Fibroblast of the aortic adventitia (primary cell): ENCODE measurements around a stretch of chr10.

DNA sequence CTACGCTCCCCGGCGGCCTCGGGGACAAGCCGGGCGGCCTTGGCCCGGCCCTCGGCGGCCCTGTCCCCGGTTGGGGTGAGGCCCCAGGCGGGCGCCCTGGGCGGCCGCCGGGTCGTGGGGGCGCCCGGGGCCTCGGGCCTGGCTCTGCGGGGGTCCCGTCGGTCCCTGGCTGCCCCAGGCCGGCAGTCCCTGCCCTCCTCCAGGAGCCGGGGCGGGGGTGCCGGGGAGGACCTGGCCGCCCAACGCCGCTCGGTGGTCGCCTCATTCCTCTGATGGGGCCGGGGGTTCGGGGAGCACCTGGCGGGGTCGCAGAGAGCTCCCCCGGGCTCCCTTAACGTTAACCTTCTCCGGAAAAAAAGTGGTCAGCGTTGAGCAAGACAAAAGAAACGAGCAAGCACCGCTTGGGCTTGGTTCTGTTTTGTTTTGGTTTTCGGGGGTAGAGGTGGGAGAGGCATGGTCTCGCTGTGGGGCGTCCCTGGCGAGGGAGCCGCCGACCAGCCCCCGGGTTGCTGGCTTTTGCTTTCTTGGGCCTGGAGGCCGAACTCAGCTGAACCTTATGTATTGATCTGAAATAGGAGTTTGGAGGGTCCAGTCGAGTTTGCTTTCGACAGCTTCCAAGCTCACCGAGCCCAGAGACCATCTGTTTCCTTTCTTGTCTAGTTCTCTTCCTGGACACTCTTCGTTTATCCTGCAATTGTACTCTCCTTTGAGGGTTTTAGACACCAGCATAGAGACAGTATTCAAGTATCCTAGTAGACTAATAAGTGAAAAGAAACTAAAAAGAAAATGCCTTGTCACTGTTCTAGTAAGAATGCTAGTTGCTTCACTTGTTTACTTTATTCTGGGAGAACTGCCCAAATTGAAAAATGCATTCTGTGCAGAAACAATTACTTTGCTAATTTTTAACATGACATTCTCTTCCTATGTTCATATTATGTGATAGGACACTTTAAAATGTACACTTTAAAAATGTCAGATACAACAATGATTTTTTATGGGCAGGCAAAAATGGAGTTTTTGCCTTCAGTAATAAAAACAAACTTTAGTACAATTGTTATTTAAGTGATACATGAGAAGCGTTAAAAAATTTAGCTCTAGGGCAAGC is 944 bp downstream of the FHIP2A start:
- CAGE, long polyA plus RNA = no peak

DNA sequence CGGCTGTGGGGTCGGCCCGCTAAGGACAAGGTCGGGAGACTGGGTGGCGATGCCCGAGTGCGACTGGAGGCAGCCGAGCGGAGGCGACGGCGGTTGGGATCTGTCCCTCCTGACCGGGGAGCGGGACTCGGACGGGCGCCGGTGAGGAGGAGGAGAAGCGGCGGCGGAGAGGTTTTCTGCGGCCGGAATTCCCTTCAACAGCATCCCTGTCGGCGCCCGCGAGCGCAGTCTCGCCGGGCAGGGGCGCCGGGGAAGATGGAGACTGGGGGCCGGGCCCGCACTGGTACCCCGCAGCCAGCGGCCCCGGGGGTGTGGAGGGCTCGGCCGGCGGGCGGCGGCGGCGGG is 303 bp downstream of the ATRNL1 start:
- CAGE, long polyA plus RNA = no peak

GRCh38 chr10:116274045-116274377 is 1.0 kb upstream of the GFRA1 start:
- CAGE, long polyA plus RNA = no peak

GRCh38 chr10:116325274-116325672 is 1.0 kb downstream of the CCDC172 start:
- CAGE, long polyA plus RNA = no peak

DNA sequence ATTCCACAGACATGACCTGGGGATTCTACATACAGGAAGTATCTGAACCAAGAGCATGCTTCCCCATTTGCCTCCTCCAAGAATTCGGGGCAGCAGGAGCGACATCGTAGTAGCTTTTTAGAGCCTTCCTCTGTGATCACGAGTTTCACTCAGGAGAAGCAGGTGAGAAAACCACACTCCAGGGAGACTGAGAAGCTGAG is 18.4 kb upstream of the C10orf82 start:
- CAGE, long polyA plus RNA = no peak

DNA sequence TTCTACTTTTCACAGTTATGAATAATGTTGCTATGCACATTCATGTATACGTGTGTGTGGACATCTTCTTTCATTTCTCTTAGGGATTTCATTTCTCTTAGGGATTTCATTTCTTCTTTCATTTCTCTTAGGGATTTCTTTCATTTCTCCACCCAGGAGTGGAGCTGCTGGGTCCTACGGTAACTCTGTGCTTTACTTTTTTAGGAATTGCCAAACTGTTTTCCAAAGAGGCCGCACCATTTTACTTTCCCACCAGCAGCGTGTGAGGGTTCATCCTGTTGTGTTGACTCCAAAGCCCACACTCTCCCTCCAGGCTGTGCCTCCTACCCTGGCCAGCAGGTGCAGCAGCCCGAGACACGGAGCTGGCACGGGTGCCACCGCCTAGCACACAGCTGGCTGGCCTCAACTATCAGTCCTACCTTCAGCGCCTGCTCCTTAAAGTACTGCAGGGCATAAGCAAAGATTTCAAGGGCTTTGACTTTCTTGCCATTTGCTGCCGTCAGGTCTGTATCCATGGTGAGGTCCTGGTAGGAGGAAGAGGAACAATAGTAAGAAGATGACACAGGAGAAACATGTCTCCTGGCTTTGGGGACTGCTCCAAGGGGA is 28.6 kb upstream of the C10orf82 start:
- CAGE, long polyA plus RNA = no peak

- CAGE, long polyA plus RNA = no peak
Observed at GRCh38 chr10:116774706-116775197, 32.4 kb upstream of the HSPA12A start.

DNA sequence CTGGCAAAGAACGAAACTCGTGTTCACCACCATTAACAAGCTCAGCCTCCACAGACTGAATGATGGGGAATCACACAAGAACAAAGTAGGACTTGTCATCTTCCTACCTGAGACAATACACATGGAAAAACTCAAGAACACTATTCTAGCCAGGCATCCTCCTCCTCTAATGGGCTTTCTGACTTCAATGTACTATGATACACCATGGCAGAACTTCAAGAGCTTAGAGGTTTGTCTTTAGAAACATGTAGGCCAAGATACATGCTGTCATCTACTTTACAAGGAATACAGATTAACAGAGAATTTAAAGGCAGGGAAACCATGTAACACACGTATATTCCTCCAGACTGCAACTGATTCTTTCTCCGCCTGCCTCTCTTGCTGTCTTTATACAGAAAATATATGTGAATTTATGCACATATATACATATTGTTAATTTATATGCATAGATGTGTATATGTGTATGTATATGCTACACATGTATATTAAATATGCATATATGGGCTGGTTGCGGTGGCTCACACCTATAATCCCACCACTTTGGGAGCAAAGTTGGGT is 19.2 kb upstream of the ENO4 start:
- CAGE, long polyA plus RNA = no peak

DNA sequence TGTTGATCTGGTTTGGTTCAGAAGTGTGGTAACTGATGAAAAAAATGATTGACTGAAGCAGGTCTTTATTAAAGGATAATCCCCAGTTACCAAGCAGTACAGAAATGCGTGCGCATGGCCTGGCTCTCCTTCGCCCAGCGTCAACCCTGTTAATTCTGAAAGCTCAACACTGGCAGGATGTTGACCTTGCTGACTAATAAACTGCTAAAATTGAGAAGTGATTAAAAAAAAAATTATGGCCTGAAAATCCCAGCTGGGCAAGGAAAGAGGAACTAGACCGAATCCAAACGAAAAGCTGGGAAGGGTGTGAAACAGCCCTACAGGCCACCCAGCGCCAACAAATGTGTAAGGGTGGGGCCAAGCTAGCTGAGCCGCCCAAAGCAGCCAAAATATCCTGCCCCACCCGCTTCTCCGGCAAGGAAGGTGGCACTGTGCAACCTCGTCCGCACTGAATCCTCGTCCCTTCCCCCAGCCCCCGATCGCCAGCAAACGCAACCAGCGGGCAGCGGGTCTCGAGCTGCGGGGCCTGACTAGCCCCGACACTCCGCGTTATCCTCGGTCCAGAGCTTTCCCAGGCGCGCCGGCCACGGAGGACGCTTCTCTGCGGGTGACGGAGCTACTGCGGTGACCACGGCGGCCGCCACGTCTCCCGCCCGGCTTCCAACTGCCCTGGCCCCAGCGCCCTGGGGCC is 564 bp downstream of the SHTN1 start:
- CAGE, long polyA plus RNA = no peak

DNA sequence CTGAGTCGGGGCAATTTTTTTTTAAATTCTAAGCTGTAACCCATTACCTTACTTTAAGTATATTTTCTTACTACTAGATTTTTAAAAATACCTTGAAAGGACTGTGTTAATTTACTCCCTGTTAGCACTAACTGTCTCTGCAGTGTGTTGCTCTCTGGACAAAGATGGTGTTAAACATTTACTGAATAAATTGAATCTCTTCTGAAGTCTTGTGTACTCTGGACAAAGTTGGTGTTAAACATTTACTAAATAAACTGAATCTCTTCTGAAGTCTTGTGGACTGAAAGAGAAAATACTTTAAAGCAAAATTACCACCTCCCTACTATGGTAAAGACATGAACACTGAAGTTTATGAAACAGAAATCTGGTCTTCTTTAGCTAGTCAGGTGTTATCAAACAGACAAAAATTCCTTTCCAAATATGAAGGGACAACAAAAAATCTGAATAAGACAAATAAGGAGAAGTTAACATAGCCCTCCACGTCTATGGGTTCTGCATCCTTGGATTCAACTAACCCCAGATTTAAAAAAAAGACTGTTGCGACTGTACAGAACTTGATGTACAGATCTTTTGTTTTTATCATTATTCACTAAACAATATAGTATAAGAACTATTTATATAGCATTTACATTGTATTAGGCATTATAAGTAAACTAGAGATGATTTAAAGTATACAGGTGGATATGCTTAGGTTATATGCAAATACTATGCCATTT is 13.8 kb downstream of the PDZD8 start:
- CAGE, long polyA plus RNA = no peak

GRCh38 chr10:117373829-117374169 is 1.4 kb downstream of the PDZD8 start:
- CAGE, long polyA plus RNA = no peak

GRCh38 chr10:117544636-117545190 is 2.2 kb downstream of the EMX2 start:
- CAGE, long polyA plus RNA = no peak

DNA sequence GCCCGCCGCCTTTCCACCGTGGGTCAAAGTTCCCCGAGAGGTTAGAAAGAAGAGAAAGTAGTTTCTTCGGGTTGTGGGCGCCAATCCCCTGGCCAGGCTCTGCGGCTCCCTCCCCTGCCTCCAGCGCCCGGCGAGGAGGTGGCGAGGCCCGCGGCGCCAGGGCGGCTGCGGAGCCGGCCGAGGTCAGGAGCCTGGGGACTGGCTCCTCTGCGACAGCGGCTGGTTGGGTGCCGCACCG is 2.6 kb downstream of the EMX2 start:
- CAGE, long polyA plus RNA = no peak

- CAGE, long polyA plus RNA = no peak
Observed at GRCh38 chr10:117734469-117735449, 192.2 kb downstream of the EMX2 start.

- CAGE, long polyA plus RNA = no peak
Observed at GRCh38 chr10:117901190-117901587, 145.6 kb downstream of the RAB11FIP2 start.

DNA sequence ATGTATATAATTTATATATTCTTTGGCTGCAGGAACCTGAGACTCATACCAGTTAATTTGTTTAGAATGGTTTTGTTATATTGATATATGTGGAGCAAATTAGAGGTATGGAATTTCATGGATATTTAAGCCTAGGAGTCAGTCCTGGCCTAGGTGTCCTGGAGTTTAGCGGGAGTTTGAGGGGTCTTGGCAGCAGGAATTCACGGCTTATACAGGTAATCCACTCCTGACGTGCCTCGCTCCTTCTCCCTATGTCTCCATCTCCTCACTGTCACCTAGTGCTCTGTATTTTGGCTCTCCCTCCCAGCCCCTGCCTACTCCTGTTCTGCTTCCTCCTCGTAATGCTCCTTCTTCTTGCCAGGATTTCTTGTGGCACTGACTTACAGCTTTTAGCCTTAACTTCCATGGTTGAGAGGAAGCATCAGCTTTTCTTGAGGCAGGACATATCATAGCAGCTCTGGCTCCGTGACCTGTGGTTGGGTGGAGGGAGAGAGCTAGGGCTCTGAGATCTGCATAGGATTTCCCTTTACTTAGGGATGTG is 10.4 kb upstream of the RAB11FIP2 start:
- CAGE, long polyA plus RNA = no peak

DNA sequence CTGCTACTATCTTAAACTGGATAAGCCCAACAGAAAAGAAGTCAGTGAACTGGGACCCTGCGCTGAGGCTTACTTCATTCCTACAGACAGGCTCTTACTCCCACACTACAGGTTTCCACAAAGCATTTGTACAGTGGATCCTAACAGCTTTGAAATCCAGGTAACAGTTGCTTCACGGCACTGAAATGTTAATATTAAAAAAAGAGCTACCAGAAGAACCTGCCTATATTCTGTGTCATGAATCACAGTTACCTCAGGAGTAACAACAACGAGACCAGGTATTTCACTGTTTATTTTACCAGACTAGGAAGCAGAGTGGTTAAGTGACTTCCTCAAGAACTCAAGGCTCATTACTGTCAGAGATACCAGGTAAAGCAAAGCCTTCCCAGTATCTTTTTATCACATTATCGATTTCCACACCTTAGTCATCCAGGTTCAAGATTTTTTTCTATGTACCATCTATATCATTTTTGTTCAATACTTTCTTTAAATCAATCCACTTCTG is 23.7 kb downstream of the CACUL1 start:
- CAGE, long polyA plus RNA = no peak

- CAGE, long polyA plus RNA = no peak
Observed at GRCh38 chr10:119208113-119208573, 772 bp downstream of the GRK5 start.

GRCh38 chr10:119221270-119221671 is 13.9 kb downstream of the GRK5 start:
- CAGE, long polyA plus RNA = no peak

GRCh38 chr10:119253327-119254450 is 46.3 kb downstream of the GRK5 start:
- CAGE, long polyA plus RNA = no peak